Astrocyte (in vitro differentiated cells and primary cell): ENCODE data around the gene CNPY1.

GRCh38 chr7:155468244-155468968 lies 10.5 kb downstream of the EN2 start:
- PRO-cap: no peak
- RRBS, 2 experiments: 3% methylated on average over 9 of the region's 50 CpGs

GRCh38 chr7:155546426-155546993 lies at the start of gene CNPY1:
Gene CNPY1, minus strand, starts transcription at chr7:155546559.
- PRO-cap: no peak
- RRBS, 2 experiments: no CpG with 5 or more reads among the region's 3 CpGs

GRCh38 chr7:155680417-155681037 lies 36.1 kb downstream of the RBM33 start:
- PRO-cap: no peak
- RRBS, 2 experiments: no CpG with 5 or more reads among the region's 4 CpGs

GRCh38 chr7:155698207-155698828 lies 53.9 kb downstream of the RBM33 start:
- PRO-cap: no peak
- RRBS, 2 experiments: no CpG with 5 or more reads among the region's 7 CpGs

DNA sequence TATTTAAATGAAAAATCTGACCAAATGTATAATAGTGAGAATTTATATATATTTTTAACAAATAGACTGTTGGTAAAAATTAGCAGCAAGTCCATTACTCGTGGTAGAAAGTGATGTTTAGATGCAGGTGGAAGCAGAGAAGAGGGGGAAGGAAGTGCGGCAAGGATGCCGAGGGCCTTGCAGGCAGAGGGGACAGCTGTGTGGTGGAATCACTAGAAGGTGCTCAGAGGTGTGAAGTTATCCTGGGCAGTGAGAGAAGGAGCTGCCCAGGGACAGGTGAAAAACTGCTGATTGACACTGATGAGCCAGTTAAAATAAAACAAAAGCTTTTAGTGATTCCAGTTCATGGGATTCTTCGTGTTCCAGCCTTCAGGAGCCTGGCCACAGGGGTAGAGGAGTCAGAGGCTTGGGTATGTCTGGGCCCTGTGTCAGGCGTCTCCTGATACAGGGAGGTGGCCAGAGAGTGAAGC lies 79.6 kb downstream of the SHH start:
- PRO-cap: no peak
- RRBS, 2 experiments: no CpG with 5 or more reads among the region's 5 CpGs

DNA sequence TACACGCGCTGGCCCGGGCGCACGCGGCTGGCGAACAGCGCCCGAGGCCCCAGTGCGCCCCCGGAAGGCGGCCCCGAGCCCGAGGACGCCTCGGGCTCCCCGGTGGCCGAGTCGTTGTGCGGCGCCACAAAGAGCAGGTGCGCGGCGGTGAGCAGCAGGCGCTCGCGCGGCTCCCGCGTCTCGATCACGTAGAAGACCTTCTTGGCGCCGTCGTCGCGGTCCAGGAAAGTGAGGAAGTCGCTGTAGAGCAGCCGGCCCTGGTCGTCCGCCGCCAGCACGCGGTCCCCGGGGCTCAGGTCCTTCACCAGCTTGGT lies 9.0 kb downstream of the SHH start:
- PRO-cap: no peak
- RRBS, 2 experiments: 3 to 4% methylated on average over 18 of the region's 45 CpGs

DNA sequence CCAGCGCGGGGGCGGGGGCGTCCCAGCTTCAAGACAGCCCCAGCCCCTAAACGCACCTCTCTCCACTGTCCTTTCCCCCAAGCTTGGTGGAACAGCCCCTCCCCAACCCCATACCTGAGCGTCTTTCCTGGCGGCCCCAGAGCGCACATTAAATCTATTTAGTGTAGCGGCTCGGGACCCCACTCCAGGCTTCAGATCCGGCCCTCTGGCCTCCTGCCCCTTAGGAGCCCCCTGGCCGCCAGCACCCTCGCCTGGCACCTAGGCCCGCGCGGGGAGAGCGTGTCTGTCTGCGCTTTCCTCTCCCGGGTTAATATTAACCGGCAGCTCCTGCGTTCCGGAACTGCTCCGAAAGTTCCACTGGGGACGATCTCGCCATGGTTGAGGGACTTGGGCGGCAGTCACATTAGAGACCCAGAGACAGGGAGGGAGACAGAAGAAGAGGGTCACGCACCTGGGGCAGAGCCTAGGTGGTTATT lies 3.3 kb downstream of the SHH start:
- PRO-cap: no peak
- RRBS, 2 experiments: 1% methylated on average over 5 of the region's 27 CpGs; no CpG with 5 or more reads in 1 of the 2 experiments

DNA sequence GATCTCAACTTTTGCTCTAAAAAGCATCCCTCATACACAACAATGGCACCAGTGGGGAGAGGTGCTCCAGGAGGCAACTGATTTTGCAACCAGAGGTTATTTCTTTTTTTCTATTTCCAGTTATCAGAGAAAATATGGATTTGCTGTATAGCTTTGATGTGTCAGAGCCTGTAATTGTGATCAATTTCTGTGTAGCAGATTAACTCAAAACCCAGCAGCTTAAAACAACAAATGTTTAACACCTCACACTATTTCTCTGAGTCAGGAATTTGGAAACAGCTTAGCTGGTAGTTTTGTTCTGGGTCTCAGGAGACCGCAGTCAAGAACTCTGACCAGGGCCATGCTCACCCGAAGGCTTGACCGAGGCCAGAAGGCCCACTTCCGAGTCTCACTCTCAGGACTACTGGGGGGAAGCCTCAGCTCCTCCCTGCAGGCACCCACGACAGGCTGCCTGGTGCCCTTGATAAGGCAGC lies 105.5 kb upstream of the SHH start:
- PRO-cap: no peak
- RRBS, 2 experiments: no CpG with 5 or more reads among the region's 5 CpGs

GRCh38 chr7:156535490-156535696 lies 105.2 kb upstream of the RNF32 start:
- PRO-cap: no peak
- RRBS, 2 experiments: no CpG with 5 or more reads among the region's 4 CpGs

DNA sequence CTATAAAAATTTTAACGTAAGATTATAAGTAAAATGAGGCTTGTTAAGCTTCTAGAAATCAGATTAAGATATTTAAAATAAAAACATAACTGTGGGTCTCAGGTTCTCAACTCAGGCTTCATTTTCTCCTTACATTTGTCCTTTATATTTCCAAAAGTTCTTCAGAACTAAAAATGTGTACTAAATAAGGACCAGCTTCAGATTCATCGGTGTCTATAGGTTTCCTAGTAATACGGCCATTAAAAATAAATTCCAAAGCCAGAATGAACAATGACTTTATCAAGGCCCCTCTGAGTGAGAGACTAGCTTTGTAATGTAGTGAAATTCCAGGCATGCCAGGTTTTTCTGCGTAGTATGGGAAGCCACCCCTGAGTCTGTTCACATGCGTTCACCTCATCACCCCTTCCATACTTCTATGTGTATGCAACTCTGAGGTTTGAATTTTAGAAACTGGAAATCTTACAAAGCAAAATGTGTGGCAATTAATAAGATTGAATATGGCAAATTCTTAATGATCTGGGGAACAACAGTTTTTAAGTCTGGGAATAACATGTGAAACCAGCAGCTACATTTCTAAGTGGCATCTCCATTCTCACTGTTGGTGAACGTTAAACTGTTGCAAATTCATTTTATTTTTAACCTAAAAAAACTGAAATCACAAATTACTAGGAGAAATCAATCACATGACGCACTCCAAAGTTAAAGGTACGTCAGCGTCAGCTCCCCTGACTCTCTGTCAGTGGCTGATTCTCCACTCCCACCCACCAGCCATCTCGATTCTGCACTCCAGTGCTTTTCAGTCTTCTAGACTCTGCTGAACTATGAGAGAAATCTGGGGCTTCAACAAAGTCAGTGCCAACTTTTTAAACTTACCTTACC lies 24.6 kb downstream of the RNF32 start:
- PRO-cap: no peak
- RRBS, 2 experiments: no CpG with 5 or more reads among the region's 10 CpGs

- PRO-cap: no peak
- RRBS, 2 experiments: no CpG with 5 or more reads among the region's 13 CpGs
Observed at GRCh38 chr7:156681661-156682502, 41.3 kb downstream of the RNF32 start.

DNA sequence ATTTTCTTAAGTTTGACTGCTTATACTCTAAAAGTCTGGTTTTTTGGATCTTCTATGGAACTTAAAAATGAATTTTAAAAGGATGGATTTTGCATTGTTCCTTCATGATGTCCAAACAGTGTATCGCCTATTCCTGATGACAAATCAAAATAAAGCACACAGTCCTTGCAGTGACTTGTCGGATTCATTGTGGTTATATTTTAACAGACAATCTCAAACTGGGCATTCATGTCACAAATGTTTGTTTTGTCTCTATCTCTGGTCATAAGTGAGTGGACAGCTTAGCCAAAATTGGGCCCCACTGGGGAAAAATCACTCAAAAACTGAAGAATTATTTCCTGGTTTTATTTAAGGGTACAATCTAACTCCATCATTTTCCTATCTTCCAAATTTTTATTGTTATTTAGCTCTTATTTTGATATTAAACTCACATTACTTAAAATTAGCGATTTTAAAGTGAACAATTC lies 74.8 kb downstream of the LMBR1 start:
- PRO-cap: no peak
- RRBS, 2 experiments: no CpG with 5 or more reads among the region's 3 CpGs

GRCh38 chr7:156832357-156833075 lies 60.5 kb downstream of the LMBR1 start:
- PRO-cap: no peak
- RRBS, 2 experiments: no CpG with 5 or more reads among the region's 2 CpGs

DNA sequence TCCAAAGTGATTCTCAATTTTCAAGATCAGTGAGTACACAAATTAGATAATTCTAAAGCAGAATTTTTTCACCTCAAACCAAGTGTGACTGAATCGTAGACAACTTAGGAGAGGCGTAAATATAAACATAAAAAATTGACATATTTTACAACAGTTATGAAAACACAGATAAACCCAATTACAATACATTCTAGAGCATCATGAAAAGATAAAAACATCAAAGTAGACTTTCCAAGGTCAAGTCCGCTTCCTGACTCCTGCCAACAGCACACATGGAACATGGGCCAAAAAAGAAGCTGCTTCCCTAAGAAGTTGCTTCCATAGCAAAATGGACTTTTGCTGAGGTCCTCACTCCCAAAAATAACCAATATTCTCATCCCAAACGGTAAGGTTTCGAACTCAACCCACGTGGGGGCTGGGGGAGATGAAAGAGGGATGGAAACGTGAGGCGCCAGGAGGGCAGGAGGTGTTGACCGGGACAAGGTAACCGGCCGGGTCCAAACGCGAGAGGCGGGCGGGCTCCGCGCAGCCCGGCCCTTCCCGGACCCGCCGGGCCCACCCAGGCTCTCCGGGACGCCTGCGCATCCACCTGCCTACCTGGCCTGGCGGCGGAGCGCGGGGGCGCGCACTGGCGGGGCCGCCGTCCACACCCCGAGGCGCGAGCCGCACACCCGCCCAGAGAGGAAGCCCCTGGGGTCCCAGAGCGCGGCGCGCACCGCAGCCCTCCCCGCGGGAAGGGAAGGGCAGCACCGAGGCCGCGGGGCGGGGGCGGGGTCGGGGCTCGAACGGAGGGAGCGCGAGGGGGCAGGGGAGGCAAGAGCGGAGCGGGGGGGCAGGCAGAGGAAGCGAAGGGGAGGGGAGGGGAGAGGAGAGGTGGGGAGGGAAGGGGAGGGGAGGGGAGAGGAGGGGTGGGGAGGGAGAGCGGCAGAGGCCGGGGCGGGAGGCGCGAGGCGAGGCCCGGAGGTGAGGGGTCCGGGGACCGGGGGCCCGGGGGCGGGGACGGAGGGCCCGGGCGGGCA lies 801 bp downstream of the LMBR1 start:
- PRO-cap: bidirectional peak, plus-strand start at position 927 of the sequence, minus-strand start at position 859 of the sequence
- RRBS, 2 experiments: 1 to 3% methylated on average over 8 of the region's 72 CpGs

DNA sequence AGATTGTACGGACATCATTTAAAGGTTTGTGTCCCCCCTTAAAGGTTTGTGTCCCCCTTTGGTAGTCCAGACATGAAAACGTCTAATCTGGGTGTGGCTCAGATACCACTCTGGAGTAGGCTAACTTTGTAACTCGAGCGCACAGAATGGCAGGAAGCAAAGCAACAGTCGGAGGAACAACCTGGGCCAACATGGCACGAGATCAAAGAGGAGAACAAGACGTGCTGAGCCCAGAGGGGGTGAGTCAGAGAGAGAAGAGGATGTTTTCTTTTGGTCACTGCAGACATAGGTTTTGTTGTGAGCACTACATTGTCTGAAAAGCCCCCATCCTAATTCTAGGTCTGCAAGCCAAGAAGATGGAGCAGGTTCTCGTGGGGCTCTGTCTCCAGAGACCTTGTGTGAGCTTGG lies 10.5 kb upstream of the LMBR1 start:
- PRO-cap: no peak
- RRBS, 2 experiments: no CpG with 5 or more reads among the region's 8 CpGs

DNA sequence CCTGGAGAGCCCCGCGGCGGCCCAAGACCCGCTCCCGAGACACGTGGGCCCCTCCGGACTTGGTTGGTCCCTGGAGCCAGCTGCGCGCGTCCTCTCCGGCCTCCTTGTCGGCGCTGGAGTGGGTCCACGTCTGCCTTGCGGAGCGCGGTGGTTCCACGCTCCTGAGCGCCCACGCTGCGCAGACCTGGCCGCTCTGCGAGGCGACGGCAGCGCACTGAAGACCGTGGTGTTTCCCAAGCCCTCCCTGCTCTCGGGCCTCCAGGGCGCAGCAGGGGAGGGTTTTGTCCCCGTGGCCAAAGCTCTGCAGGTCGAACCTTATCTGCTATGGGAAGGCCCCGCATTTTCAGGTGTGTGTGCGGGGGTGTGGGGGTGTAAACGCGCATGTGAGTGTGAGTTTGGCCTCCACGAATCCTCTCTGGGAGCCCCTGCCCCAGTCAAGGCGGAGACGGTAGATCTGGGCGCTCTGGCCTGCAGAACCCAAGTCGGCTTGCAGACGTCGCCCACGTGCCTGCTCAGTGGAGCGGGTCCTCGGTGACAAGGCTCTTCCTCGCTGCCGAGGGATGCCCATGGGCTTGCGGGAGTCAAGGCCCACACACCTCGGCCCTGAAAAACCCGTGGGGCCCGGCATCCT lies 613 bp upstream of the MNX1 start:
- PRO-cap: no peak
- RRBS, 2 experiments: 2 to 3% methylated on average over 11 of the region's 51 CpGs

DNA sequence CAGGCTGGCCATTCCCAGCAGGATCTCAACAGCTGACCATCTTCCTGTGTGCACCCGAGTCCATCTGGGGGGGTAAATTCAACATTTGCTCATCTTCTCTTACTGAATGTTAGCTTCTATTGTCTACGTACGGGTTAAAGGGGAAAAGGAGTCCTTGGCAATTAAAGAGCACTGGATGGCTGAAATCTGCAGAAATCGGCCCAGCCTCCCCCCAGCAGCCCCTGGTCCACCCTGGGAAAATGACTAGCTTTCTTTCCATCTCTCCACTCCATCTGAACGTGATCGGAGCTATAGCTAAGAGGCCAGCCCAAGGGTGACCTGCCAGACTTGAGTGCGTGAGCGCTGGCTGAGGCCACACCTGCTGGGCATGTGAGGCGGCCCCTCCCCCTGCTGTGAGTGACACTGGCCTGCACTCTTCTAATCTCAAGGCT lies 12.1 kb upstream of the MNX1 start:
- PRO-cap: no peak
- RRBS, 2 experiments: no CpG with 5 or more reads among the region's 9 CpGs

DNA sequence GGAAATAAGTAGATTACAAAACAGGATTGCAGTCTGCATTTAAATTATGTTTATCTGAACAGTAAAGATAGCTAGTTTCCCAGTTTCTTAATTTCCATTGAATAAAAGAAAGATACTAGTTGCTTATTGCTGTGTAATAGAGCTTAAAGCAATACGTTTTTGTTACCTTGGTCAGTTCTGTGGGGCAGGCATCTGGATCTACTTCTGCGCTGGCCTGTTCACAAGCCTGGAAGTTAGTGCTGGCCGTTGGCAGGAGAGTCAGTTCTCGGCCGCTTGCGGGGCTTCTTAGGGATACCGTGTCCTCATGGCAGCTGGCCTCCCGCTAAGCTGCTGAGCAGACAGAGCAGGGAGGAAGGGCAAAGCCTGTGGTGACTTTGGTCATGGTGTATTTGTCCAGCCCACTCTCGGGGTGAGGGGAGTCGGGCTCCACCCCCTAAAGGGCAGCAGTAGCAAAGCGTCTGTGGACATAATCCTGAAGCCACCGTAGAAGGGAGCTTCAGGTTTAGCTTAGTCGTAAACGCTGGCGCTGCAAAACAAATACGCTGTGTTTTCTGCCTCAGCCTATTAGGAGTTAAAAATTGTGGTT lies 12.1 kb downstream of the UBE3C start:
- PRO-cap: no peak
- RRBS, 2 experiments: no CpG with 5 or more reads among the region's 16 CpGs

- PRO-cap: no peak
- RRBS, 2 experiments: no CpG with 5 or more reads among the region's 6 CpGs
Observed at GRCh38 chr7:157168751-157169130, 30.0 kb downstream of the UBE3C start.

DNA sequence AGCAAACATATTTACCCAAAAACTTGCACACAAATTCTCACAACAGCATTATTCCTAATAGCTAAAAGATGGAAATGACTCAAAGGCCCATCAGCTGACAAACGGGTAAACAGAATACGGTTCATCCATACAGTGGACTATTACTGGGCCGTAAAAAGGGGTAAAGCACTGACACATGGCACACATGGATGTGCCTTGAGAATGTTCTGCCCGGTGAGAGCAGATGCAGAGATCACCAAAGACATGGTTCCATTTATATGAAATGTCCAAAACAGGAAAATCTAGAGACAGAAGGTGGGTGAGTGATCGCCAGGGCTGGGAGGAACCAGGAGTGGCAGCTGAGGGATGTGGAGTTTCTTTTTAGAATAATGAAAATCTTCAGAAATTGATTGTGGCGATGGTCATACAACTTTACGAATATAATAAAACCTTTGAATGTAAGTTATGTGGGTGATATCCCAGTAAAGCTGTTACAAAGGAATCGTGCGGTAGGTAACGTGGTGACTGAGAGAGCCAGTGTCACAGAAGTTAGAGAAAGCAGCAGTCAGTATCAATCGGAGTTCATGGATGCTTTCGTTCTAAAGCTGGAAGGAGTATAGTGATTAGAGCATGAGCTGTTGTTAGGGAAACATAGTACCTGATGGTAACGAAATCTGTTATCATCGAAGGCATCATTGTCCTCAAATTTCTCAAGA lies 95.0 kb upstream of the DNAJB6 start:
- PRO-cap: no peak
- RRBS, 2 experiments: no CpG with 5 or more reads among the region's 14 CpGs